Hair follicular keratinocyte (primary cell): ENCODE measurements around the gene UNG.

DNA sequence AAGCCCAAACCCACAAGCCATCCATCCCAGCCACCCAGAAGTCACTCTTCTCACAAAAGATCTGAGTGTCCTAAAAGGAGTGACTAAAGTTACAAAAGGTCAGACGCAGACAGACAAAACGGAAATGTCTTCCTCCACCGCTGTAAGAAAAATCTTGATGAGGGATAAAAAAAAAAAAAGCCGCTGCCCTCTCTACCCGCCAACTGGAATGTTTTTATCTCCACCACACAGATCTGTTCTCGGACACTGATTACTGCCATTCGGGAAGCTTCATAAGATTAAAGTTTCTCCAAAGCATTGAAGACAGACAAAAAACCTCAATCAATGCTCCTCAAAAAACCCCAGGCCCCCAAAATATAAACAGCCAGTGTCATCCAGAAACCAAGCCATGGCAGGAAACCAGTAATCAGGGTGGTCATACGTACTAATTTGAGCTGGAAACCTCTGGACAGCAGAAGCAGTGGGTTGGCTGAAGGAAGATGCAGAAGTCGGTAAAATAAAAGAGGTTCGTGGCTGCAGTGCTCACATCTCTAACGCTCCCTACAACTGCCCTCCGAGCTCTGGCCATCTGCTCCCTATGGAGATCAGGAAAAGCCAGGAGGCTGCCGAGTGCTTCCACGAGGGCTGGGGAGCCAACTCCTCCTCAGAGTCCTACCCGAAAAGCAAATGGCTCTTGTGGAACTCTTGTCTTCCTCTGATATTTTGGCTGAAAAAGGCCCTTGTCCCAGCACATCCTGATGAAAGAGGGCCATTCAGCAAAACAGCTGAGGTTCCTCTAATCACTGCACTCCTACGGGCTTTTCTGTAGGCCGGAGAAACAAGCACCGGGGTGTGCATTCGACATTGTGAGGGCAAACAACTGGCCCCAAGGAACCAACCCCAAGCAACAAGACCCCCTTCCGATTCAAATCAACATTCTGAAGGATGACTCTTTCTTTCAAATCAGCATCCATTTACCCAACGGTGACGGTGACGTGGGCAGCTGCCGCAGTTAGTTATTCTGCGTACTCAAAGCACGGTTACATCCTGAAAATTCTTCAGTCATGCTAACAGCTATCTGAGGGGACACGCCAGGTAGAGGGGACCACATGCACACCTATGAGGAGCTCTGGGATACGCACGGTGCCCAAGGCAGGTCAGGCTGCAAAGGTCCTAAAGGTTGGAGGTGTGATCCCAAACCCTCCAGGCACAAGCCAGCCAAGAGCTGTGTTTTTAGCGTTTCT, 30.1 kb downstream of the SSH1 start:
- RAMPAGE, long total RNA, result no peak

- RAMPAGE, long total RNA, result no peak
Observed at GRCh38 chr12:108838027-108838836, 19.2 kb downstream of the SSH1 start.

DNA sequence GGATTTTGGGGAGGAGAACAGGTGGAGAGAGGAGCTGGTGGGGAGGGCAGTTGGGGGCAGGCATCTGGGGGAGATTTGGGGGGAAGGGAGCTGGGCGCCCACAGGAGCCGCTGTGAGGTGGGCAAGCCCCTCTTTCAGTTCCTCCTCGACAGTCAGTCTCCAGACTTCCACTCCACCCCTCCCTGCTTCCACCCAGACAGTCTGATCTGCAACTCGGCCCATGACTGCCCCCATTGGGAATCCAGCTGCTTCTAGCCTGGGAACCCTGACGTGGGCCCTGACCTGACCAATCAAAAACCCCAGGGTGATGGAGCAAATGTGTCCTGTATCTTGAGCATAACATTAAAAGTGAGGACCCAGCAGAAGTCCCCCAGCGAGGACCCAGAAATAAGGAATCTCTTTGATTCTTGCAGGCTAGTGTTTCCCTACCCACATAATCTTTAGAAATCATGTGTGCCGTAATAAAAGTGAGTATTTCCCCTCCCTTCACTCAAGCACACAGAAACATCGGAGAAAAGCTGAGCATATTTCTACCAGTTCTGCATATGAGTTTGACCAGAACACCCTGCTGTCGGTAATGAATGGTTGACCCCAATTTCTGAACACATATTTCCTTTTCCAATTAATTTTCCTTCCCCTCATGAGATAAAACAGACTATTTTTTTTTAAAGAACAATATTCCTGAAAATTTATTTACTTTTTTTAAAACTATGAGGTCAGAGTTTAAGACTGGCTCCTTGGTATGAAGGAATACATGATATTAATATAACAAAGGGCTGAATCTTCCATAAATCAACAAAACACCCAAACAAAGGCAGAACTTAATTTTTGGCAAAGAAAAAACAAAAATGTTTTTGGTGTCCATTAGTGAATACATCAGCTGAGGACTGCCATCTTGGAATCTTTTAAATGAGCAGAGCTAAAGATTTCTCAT, 6.3 kb downstream of the SSH1 start:
- RAMPAGE, long total RNA, result no peak

- RAMPAGE, long total RNA, result no peak
Observed at GRCh38 chr12:108907712-108908565, 28.0 kb downstream of the DAO start.

- RAMPAGE, long total RNA, result no peak
Observed at GRCh38 chr12:109097283-109097847, at the start of gene UNG. UNG (plus strand) TSS chr12:109097597.

DNA sequence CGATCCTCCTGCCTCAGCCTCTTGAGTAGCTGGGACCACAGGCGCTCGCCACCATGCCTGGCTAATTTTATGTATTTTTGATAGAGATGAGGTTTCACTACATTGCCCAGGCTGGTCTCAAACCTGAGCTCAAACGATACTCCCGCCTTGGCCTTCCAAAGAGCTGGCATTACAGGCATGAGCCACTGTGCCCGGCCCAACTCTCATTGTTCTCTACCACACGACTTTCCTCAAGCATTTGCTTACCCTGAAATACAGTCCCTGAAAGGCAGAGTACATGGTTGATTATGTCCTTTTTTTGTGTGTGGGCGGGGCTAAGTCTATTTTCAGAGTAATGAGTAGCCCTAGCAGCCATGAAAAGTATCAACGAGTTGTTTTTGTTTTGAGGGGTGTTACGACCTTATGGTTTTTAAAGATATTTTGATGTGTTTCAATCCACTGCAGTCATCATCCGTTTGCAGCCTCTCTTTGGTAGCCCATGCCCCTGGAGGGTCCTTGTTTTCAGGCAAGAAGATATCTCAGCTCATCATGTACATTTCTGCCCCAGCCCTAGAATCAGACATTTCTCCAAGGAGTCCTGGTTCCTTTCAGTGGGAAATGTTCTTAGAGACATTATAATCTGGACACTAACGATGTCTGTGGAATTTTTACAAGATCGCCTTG, 8.6 kb downstream of the ACACB start:
- RAMPAGE, long total RNA, result no peak

DNA sequence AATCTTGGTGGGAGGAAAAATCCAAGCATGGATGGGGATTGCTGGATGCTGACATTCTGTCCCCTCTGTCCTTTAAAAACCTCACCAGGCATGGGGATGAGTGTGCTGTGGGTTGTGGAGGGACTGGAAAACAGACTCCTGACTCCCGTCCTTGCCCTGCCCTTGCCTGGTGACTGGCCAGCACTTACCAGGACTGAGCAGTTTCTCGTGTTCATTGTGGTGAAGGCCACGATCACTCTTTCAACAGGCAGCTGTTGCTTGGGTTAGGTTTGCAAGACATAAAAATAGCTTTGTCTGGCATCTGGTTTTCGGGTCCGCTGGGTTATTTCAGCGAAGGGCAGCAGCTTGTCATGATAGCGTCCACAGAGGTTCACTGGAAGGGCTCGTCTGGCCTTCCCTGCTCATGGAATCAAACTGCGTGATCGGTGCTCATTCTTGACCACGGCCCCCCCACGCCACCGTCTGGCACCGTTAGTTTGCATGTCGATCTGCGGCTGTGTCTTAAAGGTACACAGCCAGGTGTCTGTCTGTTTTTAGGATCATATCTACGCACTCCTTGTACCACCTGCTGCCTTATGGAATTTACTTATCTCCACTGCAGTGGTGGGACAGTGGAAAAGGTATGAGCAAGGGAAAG, 15.2 kb downstream of the ACACB start:
- RAMPAGE, long total RNA, result no peak

DNA sequence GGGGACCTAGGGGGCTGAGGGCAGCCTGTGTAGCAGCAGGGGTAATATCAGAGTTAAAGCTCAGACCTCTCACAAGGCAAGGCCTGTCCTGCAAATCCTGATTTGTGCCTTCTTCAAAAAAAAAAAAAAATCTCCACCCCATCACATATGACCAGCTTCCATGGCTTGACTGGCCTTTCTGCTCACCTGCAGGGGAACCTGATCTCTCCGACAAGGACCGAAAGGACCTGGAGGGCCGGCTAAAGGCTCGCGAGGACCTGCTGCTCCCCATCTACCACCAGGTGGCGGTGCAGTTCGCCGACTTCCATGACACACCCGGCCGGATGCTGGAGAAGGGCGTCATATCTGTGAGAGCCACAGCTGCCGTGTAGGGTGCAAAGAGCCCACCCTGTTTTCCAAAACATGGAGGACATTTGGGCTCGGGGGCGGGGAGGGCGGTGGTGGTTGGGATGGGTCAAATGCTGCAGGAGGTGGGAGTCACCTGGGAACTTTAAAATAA, 45.0 kb downstream of the FOXN4 start:
- RAMPAGE, long total RNA, result no peak

- RAMPAGE, long total RNA, result no peak
Observed at GRCh38 chr12:109435370-109435938, 41.6 kb downstream of the KCTD10 start.

DNA sequence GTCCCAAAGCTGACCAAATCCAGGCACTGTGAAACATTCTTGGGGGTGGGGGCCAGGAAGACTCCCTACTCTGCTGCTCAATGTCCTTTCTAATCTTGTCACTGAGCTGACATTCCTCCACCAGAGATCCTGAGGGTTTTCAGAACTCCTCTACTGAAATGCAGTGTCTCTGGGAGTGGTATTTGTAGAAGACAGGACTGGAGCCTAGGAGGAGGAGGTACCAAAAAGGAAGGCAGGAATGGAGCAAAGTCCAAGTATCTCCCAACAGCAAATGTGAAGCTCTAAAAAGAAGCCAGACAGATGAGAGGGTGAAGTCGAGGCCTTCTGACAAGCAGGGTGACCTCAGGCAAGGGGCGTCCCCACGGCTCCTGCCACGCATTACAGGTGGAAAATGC, 15.6 kb downstream of the KCTD10 start:
- RAMPAGE, long total RNA, result no peak

- RAMPAGE, long total RNA, result no peak
Observed at GRCh38 chr12:109588443-109589532, 15.2 kb downstream of the MVK start.

DNA sequence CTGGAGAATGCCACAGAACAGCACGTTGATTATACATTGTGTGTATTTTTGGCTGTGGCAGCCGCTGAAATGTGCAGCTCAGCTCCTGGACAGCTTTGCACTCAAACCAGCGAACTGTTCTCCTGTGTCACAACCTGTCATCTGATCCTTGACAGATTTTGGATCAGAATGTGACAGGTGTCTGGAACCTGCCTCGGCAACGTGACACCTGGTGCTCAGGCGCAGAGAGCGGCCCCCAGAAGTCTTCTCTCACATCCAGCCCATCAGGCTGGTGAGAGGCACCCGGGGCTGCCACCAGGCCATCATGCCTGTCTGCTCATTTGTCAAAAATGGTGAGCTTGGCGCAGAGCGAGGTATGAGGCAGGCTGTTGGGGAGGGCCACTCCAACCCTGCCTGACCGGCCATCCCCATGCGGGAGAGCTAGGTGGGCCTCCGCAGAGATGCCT, 19.4 kb downstream of the MVK start:
- RAMPAGE, long total RNA, result no peak

DNA sequence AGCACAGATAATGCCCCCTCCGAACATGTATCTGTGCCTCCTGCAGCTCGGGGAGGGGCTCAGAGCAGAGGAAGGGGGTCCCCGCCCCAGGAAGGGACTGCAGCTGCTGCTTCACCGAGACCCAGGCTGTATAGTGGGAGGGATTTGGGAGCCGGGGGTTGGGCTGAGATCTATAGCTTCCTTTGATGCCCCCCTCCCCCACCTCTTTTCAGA, 48.5 kb downstream of the MVK start:
- RAMPAGE, long total RNA, result no peak

DNA sequence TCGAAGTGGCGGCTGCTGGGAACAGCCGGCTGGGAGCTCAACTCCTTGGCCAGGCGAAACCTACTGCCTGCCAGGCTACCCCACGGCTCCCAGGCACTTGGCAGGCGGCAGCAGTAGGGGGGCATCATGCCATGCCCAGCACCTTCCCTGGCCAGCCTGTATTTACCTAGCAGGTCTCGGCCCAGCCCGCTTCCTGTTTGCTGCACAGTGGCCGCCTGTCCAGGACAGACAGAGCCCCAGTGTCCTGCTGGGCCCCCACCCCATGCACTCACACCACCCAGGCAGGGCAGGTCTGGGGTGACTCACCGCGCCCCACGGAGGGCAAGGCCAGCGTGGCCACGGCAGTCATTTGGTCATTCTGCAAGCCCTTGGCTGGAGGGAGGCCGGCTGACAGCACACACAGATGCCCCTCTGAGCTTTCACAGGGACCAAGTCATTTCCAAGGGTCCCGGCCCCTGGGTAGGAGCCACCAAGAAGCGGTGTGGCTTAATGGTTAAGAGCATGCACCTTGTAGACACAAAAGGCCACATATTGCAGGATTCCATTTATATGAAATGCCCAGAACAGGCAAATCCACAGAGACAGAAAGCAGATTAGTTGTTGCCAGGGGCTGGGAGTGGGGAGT, 10.0 kb downstream of the TRPV4 start:
- RAMPAGE, long total RNA, result no peak

- RAMPAGE, long total RNA, result no peak
Observed at GRCh38 chr12:109892635-109893231, 7.3 kb upstream of the TCHP start.

GRCh38 chr12:109961133-109961840, 34.9 kb downstream of the GIT2 start:
- RAMPAGE, long total RNA, result no peak

DNA sequence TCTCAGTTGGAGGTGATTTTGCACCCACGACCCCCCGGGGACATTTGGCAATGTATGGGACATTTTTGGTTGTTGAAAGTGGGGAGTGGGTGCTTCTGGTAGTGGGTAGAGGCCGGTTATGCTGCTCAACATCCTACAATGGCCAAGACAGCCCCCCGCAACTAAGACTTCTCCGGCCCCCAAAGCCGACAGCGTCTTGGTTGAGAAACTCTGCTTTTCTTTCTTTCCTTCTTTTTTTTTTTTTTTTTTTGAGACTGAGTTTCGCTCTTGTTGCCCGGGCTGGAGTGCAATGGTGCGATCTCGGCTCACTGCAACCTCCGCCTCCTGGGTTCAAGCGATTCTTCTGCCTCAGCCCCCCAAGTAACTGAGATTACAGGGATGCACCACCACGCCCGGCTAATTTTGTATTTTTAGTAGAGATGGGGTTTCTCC, 1.3 kb downstream of the ANKRD13A start:
- RAMPAGE, long total RNA, result no peak

DNA sequence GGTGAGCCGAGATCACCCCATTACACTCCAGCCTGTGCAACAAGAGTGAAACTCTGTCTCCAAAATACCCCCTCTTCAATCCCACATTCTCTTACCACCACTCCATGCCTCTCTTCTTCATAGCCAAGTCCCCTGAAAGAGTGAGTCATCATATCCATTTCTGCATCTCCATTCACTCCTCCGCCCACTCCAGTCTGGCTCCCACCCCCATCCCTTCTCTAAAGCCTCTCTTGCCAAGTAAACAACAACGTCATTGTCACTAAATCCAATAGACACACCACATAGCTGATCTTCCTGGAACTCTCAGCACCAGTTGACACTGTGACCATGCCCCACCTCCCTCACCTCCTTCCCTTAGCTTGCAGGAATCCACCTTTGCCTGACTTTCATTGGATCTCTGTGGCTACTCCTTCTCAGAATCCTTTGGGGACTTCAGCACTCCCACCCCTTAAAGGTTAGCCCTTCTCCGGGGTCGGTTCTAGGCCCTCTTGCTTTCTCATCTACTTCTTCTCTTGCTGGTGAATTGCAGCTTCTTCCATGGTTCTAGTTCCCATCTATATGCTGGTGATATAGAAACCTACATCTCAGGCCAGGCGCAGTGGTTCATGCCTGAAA, 12.0 kb upstream of the C12orf76 start:
- RAMPAGE, long total RNA, result no peak

DNA sequence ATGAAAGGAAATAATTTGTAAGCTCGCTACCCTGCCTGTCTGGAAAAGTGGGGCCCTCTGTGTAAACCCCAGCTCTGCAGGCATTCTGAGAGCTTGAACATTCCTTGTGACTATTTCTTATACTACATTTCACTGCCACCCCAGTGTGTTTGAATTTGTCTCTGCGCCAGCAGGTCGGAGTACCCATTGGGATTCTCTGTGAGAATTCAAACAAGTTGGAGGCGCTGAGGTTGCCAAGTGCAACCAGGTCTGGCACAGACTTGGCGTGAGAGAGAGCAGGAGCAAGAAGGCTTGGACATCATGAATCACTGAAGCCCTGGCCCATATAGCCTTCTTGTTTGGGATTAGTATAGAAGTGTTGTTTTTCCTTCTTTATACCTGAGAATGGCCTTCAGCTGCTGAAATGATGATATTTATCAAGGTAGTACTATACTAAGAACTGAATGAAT, 33.0 kb upstream of the ATP2A2 start:
- RAMPAGE, long total RNA, result no peak

DNA sequence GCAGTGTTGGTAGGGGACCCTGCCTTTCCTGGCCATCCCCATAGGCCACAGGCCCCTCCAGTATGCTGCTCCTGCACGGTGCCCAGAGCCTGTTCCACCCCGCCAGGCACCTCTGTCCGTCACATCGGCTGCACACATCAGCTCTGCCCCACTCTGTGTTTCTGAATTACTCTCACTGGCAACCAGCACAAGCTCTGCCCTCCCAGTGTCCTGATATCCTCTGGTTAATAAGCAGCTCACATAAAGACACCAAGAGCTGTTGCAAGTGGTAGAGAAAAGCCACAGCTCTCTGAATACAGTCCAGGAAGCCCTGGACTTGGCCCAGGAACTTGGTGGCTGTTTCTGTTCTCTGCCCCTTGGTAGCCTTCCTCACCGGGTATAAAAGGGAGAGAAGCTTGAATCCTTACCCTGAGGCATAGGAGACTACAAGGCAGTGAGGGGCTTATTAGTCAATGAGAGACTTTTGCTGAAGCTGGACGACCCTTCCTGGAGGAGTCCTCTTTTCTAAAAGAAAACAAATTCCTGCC, 31.2 kb upstream of the ATP2A2 start:
- RAMPAGE, long total RNA, result no peak